SJSA1 (cell line): ENCODE measurements around the genes S100A16 and SLC27A3.

DNA sequence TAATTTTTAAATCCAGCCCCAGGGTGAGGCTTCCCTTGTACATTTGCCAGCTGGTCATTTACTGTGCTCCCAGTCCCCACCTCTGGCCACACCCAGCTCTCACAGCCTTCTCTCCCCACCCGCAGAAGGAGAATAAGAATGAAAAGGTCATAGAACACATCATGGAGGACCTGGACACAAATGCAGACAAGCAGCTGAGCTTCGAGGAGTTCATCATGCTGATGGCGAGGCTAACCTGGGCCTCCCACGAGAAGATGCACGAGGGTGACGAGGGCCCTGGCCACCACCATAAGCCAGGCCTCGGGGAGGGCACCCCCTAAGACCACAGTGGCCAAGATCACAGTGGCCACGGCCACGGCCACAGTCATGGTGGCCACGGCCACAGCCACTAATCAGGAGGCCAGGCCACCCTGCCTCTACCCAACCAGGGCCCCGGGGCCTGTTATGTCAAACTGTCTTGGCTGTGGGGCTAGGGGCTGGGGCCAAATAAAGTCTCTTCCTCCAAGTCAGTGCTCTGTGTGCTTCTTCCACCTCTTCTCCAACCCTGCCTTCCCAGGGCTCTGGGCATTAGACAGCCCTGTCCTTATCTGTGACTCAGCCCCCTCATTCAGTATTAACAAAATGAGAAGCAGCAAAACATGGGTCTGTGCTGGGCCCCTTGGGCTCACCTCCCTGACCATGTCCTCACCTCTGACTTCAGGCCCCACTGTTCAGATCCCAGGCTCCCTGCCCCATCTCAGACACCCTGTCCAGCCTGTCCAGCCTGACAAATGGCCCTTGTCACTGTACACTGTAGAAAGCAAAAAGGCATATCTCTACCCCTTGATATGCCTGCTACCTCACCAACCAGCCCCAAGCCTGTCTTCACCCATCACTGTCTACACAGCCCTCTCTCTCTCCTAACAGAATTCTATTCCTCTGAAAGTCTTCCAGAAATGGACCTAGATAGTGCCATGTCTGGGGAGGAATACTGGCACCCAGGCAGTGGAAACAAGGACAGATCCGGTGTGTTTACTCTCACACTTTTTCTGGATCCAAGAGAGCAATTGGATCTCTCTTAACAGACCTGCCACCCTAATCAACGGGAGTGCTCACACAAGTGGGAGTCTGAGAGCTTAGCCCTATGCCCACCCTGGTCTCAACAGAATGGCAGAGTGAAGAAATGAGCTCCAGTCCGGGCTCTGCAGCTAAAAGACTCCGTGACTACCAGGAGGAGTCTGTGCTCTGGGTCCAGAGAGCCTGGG lies 3.3 kb downstream of the S100A9 start:
- RAMPAGE, long total RNA = no peak

GRCh38 chr1:153373956-153374565 lies 1.4 kb downstream of the S100A12 start:
- RAMPAGE, long total RNA = no peak

DNA sequence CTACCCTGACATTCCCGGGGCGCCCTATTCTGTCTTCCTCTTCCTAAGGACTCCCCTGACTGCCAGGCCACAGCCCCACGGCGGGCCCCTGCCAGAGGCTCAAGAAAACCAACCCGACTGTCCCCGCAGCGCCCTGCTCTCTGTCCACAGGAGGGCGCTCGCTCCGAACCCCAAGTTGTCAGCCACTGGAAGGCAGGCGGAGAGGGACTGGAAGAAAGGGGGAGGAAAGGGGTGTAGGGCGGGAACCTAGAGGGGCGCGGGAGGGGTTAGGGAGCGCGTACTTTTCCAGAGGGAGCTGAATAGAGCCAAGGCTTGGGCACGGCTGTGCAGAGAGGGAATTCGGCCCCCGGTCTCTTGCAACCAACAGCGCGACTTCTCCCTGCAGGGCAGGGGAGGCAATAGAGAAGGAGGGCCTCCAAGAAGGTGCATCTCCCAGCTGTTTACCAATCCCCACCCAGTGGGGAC lies 2.6 kb downstream of the S100A6 start:
- RAMPAGE, long total RNA = no peak

GRCh38 chr1:153535114-153535907 lies 480 bp downstream of the S100A6 start:
- RAMPAGE, long total RNA = no peak

- RAMPAGE, long total RNA = no peak
Observed at GRCh38 chr1:153544922-153545474, 608 bp downstream of the S100A4 start.

- RAMPAGE, long total RNA = no peak
Observed at GRCh38 chr1:153606814-153607983, 5.7 kb downstream of the S100A16 start.

DNA sequence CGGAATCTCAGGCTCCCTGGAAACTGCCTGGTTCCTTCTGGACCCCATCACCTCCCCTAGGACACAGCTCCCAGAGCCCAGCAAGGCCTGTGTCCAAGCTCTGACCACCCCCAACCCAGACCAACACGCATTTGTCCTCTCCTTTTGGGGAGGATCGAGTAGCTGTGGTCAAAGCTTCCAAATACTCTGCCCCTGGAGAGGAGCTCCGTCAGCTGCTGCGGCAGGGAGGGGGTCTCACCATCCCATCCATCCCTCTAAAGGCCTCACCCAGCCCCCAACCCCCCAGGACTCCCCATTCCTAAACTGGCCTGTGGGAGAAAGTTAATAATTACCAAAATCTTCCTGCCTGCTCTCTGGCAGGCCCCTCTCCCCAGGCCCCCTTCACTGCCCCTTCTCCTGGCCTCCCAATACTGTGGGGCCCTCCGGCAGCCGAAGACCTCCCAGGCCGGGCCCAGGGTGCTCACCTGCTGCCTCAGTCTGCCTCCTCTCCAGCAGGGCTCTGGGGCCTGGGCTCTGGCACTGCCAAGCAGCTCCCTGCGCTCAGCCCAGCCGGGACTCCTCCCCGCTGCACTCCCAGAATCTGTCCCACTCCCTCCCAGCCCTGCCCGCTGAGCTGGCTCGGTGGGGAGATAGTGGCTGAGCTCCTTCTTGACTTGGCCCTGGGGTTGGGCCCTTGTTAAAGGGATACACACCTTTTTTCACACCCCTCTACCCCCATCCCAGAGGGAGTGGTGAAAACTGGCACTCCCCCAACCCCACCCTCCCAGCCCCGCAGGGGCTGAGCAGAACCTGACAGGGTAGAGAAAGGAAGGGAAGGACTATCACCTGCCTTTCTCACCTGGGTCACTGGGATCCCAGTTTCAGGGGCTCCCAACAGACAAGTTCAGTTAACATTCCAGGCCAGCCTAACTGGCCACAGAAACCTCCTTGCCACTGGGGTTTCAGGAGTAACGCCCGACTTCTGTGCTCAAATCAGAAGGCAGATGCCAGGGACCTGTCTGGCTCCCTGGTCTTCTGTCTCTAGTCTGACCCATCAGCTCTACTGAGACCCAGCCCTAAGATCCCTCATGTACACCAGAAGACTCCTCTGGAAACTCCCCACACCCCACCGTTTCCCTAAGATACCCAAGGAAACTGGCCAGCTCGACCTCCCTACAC lies at the start of gene S100A16:
S100A16 (minus strand) TSS at position 650 of the 1,158 bp plus-strand sequence.
- RAMPAGE, long total RNA = start-site peak on the minus strand centred at position 571 of the sequence, 73 bp wide, 23 and 23 reads in 2 replicates

DNA sequence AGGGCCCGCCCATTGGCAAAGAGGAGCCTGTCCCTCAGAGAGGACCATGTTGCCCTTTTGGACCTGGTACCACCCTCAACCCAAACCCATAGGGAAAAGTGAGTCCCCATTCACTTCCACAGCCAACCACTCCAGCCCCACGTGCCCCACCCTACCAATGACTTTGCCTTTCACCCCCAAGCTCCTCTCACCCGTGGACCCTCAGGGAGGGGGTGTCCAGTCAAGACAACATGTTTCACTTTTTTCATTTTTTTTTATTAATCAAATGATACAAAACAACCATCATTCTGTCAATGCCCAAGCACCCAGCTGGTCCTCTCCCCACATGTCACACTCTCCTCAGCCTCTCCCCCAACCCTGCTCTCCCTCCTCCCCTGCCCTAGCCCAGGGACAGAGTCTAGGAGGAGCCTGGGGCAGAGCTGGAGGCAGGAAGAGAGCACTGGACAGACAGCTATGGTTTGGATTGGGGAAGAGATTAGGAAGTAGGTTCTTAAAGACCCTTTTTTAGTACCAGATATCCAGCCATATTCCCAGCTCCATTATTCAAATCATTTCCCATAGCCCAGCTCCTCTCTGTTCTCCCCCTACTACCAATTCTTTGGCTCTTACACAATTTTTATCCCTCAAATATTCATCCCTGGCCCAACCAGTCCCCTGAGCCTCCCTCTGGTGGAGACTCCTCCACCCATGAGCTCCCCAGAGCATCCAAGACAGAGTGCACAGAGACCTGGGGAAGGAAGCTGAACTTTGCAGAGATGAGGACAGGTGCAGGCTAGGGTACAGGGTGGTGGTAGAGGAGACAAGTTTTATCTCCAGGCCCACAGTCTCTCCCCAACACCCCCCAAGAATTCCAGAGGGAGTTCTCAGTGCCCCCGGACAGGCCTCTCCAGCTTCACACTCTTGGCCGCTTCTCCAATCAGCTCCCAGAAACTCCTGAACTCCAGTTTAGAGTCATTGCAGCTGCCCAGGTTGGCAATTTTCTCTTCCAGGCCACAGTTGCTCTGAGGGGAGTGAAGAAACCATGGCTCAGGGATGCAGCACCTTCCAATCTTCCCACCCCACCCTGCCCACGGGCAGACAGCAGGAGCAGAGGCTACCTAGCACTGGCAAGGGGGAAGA lies 1.4 kb upstream of the S100A16 start:
- RAMPAGE, long total RNA = no peak

DNA sequence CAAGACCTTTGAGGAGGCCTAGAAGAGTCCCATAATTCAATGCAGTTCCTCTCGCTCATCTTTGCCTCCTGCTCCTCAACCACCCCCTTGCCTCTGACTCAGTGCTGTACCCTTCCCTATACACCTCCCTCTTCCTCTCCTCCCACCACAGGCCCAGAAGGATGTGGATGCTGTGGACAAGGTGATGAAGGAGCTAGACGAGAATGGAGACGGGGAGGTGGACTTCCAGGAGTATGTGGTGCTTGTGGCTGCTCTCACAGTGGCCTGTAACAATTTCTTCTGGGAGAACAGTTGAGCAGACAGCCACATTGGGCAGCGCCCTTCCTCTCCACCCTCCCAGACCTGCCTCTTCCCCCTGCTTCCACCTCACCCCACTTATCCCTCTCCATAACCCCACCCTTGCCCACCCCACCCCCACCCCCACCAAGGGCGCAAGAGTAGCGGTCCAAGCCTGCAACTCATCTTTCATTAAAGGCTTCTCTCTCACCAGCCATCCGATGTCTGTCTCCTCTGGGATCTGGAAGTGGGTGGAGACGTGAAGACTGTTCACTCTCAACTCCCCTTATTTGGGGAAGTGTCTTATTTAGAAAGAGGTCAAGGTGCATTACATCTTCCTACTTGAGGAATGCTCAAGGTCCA lies 2.2 kb upstream of the CHTOP start:
- RAMPAGE, long total RNA = no peak

DNA sequence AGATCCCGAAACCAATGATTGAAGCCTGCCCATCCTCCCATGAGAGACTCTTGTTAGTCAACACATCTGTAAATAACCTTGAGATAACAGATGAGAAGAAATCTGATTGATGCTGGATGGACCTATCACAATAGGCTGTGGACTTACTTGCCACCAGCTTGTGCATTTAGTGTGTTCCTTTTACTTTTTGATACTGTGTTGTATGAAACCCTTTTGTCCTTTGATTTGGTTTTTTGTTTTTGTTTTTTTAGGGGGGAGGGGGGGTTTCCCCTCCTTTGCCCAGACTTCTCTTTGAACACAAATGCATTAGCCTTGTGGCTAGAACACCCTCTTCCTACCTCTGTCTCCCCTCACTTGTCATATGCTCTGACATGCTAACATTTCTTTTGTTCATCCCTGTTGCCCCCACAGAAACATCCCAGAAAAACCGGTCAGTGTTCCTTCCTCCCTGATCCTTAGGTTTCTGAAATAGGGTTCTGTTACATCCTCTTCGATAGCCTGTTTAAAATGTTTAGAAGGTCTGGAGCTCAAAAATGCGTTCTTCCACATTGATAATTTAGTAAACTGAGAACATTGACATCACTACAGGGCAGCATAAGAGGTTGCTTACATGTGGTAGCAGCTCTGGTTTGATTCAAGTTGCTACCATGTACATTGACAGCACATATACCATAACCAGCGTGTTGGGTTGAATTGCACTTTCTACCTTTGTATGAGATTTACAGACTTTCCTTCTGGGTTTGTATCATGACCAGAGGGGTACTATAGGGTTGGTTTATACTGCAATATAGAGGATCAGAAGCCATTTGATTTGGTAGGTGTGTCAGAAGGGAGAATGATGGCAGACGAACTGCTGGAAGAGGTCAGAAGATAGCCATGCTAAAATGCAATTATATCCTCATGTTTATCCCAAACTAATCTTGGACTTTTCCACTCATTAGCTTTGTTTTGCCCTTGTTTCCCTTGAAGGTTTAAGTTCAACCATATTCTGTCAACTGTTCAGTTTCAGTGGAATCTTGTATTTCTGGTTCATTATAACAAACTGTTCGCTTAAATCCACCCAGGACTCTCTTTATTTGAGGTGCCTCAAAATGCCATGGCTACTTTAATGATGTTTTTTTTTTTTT lies 11.7 kb downstream of the CHTOP start:
- RAMPAGE, long total RNA = no peak

- RAMPAGE, long total RNA = no peak
Observed at GRCh38 chr1:153671371-153672440, 913 bp upstream of the ILF2 start.

DNA sequence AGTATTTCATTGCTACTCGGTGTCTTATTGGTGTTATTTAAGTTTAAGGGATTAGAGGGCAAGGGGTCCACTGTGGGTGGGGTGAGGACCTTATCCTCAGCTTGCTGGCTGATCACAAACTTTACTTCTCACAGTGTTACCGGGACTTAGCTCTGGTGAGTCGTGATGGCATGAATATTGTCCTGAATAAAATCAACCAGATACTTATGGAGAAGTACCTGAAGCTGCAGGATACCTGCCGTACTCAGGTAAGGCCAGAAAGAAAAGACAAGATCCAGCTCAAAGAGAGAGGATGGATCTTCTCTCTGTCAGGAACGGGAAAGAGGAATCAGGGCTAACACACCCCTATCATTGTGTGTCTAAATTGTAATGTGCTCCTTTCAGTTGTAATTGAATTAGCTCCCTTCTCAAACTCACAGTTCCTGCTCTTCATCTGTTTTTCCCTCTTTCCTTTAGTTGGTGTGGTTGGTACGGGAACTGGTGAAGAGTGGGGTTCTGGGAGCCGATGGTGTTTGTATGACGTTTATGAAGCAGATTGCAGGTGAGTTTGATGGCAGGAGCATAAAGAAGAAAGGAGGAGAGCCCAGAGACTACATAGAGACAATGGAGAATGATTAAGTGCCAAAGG lies 19.1 kb downstream of the INTS3 start:
- RAMPAGE, long total RNA = no peak

DNA sequence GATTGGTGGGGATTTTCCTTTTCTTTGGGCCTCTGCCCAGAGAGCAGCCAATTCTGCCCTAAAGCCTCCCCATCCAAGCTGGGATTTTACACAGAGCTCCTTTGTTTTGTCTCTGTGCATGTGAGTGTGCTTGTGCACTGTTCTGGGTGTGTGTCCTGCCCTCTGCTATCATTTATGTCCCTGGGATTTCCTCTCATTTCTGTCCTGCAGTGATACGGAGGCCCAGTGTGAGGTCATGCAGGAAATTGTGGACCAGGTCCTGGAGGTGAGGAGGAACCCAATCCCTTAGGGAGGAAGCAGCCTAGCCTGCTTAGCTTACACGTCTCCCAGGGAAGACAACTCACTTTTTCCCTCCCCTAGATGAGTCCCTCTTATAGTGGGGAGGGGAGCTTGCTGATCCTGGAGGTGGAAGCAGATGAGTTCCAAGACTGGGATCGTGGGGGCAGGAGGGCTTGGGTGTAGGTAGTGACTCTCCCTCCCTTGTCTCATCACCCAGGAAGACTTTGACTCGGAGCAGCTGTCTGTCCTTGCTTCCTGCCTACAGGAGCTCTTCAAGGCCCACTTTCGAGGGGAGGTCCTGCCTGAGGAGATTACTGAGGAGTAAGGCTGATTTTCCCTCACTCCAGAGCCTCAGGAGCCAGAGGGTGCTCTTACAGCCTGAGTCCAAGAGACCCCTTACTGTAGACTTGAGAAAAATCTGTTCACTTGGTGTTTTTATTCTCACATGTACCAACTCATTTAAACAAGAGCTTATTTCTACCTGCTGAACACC lies 11.4 kb upstream of the SLC27A3 start:
- RAMPAGE, long total RNA = no peak

DNA sequence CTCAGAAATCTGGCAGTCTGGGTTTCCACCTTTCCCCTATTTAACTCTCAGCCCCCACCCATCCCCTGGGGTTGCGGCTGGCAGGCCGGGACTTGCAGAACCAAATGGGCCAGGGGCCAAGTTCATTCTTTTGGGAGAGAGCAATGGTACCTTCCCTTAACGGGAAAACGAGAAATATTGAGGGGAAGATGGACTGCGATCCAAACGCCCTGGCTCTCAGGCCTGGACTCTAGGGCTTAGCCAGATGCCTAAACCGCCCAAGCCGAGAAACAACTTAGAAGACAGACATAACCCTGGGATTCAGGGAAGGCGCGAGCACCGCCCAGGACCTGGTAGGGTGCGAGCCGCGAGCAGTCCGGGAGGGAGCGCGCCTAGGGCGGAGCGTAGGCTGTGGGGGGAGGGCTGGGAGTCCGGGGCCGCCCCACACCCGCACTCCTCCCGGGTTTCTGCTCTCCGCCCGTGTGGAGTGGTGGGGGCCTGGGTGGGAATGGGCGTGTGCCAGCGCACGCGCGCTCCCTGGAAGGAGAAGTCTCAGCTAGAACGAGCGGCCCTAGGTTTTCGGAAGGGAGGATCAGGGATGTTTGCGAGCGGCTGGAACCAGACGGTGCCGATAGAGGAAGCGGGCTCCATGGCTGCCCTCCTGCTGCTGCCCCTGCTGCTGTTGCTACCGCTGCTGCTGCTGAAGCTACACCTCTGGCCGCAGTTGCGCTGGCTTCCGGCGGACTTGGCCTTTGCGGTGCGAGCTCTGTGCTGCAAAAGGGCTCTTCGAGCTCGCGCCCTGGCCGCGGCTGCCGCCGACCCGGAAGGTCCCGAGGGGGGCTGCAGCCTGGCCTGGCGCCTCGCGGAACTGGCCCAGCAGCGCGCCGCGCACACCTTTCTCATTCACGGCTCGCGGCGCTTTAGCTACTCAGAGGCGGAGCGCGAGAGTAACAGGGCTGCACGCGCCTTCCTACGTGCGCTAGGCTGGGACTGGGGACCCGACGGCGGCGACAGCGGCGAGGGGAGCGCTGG lies at the start of gene SLC27A3:
SLC27A3 (plus strand) TSS at position 538 of the 1,011 bp plus-strand sequence.
- RAMPAGE, long total RNA = no peak

GRCh38 chr1:153789868-153790947 lies 15.0 kb downstream of the SLC27A3 start:
- RAMPAGE, long total RNA = no peak

GRCh38 chr1:153804693-153805232 lies 29.6 kb downstream of the SLC27A3 start:
- RAMPAGE, long total RNA = no peak

GRCh38 chr1:153806739-153807466 lies 31.7 kb downstream of the SLC27A3 start:
- RAMPAGE, long total RNA = no peak

DNA sequence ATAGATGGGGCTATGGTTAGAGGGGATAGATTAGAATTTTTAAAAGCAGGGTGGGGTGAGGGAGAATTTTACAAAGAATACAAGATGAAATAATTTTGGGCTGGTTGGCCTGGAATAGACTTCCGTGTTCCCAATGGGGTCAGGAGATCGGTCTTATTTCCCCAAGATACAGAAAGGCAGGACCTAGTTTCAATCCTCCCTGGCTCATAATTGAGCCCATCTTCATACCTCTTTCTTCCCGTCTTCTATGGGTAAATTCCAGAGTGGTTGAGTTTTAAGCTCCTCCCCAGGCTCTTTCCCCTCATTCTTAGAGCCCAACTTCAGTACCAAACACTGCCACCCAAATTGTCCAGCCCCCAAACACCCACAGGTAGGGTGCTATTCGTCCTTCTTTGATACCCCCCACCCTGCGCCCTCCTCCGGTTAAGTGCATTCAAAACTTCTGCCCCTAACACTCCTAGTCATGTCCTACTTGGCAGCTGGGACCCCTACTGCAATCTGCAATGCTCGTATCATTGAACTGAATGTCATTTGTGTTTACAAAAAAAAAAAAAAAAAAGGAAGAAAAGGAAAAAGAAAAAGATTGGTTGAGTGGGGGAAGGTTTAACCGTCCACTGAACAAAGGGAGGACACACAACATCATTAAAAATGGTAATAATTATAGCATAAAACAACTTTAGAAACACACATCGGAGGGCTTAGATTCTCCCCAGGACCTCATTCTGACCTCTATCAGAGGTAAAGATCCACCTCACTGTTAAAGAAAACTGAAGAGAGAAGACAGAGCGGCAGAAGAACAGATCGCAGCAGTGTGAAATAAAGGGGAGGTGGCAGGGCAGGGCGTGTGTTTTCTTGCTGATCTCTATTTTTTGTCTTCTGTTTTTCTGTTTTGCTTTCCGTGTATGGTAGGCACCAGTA lies 34.2 kb downstream of the SLC27A3 start:
- RAMPAGE, long total RNA = no peak

- RAMPAGE, long total RNA = no peak
Observed at GRCh38 chr1:153932222-153933037, 9.7 kb upstream of the GATAD2B start.

GRCh38 chr1:153944957-153945722 lies 1.4 kb downstream of the DENND4B start:
- RAMPAGE, long total RNA = no peak